Bronchus fibroblast of lung (primary cell): Measurements from ENCODE around the genes PRRC2A and C4A.

DNA sequence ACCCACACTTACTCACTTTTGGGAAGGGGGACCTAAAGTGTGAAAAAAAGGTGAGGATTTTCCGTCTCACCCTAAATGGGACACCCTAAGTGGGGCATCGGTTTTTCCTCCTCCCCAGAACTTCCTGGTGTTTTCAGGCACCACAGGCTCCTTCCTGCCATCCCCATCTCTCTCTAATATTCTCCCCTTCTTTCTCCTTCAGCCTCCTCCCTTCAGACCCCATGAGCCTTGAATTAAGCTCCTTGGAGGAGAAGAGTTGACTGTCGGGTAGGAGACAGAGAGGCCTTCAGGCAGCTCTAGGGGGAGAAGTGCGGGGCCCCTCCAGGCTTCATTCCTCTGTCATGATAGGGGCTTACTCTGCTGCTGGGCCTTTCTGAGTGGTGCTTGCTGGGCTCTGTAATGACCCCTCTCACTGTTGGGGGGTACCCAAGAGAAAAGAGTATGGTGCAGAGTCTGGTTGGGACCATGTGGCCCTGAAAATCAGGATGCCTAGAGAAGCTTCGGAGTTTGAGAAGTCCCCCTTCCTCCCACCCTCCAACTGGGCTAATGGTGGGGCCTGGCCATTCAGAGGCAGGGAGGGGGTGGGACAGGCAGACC, 2.3 kb downstream of the LTB start:
- RAMPAGE, long total RNA = no peak

DNA sequence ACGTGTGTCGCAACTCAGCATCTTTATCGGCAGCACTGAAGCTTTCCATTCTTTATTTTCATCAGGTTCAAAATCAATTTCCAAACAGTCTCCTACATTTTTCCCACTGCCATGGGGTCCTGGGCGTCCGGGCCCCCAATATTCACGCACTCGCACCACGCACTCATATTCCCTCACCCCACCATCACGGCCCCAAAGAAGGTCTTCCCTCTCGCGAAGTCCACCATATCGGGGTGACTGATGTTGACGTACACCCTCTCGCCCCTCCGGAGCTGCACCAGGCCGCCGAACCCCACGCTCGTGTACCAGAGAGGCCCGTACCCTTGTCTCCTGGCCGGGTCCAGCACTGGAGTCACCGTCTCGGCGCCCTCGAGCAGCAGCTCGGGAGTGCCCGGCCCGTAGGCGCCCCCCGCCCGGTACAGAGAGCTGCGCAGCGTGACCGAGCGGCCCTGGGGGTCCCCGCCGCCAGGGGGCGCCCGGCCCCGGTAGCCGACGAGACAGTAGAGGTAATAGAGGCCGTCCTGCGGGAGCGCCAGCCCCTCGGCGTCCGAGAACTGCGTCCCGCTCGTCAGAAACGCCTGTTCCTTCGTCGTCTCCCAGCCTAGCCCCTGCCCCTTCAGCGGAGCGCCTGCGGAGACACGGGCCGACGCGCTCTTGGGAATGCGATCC, 1.6 kb downstream of the LTB start:
- RAMPAGE, long total RNA = no peak

DNA sequence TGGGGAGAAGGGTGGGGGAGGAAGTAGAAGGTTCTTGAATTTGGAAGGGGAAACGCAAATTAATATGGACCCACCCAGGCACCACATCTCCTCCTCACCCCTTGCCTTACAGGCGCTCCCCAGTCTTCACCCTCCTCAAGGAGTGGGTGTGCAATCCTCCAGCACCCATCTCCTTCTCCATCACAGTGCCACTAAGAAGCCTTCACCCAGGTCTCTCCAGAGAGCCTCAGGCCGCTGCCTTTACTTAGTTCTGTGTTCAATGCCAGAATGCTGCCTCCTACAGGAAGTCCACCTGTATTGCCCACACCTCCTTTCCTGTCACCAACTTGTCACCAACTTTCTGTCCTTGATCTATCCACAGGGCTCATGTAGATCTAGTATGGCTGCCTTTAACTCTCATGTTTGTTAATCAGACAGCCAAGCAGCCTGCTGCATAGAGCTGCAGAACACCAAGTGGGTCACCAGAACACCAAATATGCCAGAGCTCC, 601 bp upstream of the LST1 start:
- RAMPAGE, long total RNA = no peak

DNA sequence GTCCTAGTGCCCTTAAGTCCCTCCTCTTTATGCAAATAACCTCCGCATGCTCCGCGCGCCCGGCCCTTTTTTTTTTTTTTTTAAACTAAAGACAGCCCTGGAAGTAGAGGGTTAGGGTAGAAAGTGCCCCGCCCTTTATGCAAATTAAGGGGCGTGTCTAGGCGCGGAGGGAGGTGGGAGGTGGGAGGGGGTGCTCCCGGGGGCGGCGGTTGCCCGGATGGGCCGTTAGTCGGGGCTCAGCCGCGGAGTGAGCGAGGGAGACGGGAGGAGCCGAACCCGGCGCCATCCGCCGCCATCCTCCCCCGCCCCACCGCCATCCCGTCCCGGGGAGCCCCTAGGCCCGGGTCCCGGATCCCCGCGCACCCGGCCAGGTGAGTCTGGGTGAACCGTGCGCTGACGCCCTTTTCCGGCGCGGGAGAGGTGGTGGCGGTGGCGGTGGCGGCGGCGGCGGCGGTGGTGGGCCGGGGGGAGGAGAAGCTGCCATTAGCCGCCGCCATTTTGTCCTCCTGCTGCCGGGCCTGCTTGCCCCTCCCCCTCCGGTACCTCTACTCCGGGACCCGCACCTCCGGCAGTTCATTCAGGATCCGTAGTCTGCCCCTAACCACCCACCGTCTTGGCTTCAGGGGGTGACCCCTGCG, at the start of gene PRRC2A:
TSS of gene PRRC2A (plus strand) at position 228 of the 638 bp plus-strand sequence.
- RAMPAGE, long total RNA = start-site peak on the plus strand centred at position 240 of the sequence, 106 bp wide, 955 and 568 reads in 2 replicates

GRCh38 chr6:31631629-31632107, 11.2 kb downstream of the PRRC2A start:
- RAMPAGE, long total RNA = no peak

DNA sequence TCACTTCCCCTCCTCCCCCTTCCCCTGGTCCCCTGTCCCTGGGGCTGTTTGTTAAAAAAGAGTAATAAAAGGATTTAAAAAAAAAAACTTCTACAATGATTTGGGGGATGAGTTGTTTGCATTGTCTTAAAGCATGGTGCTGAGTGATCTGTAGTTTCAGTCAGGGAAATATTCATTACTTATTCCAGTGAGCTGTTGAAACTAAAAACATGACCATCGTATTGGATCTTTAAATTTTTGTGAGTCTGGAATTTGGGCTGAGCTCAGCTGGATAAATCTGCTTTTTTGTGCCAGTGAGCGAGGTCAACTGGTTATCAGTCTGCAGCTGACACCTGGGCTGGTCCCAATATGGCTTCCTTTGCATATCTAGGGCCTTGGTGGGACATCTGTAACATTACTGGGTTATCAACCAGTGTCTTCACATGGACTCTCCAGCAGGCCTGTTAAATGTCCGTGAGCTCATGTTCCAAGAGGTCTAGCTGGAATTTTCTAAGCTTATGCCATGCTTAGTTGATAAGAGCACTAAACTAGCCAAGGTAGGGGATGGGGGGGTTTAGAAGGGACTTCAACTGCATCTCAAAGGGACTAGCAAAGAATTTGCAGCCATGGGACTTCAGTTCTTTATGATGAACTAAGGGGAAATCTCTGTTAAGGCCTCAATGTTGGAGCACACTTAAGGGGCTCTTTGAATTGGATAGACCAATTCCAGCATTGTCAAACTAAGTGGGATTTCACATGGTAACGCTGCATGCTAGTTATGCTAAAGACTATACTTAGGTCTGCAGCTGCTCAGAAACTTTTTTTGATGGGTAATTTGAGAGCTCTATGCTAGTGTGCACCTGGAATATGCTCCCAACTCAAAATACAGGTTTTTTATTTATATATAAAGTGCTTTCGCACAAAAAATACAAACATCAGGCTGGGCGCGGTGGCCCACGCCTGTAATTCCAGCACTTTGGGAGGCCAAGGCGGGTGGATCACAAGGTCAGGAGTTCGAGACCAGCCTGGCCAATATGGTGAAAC, 14.5 kb downstream of the BAG6 start:
- RAMPAGE, long total RNA = no peak

- RAMPAGE, long total RNA = no peak
These were observed 1.8 kb downstream of the C6orf47 start for GRCh38 chr6:31658482-31659408.

DNA sequence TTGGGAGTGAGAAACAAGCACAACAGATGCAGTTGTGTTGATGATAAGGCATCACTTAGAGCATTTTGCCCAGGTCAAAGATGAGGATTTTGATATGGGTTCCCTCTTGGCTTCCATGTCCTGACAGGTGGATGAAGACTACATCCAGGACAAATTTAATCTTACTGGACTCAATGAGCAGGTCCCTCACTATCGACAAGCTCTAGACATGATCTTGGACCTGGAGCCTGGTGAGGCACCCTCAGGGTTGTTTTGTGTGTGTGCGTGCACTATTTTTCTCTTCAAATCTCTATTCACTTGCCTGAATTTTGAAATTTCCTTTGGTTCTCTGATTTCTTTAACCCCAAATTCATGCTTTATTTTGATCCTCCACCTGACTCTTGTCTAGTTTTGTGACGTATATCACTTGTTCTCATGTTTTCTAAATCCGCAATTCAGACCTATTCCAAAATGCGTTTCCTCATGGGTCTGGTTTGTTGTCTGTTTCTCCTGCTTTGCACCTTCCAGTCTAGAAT, 1.9 kb downstream of the CSNK2B start:
- RAMPAGE, long total RNA = no peak

- RAMPAGE, long total RNA = no peak
These were observed 6.1 kb upstream of the LY6G5C start for GRCh38 chr6:31686902-31687486.

- RAMPAGE, long total RNA = no peak
These were observed 1.5 kb downstream of the VWA7 start for GRCh38 chr6:31775656-31776006.

- RAMPAGE, long total RNA = no peak
These were observed 468 bp downstream of the HSPA1L start for GRCh38 chr6:31814682-31814948.

GRCh38 chr6:31816852-31817903, 1.8 kb downstream of the HSPA1A start:
- RAMPAGE, long total RNA = no peak

GRCh38 chr6:31821250-31821606, 5.9 kb downstream of the HSPA1A start:
- RAMPAGE, long total RNA = no peak

GRCh38 chr6:31836760-31837778, 9.5 kb downstream of the HSPA1B start:
- RAMPAGE, long total RNA = no peak

GRCh38 chr6:31864470-31865203, 2.0 kb upstream of the NEU1 start:
- RAMPAGE, long total RNA = no peak

DNA sequence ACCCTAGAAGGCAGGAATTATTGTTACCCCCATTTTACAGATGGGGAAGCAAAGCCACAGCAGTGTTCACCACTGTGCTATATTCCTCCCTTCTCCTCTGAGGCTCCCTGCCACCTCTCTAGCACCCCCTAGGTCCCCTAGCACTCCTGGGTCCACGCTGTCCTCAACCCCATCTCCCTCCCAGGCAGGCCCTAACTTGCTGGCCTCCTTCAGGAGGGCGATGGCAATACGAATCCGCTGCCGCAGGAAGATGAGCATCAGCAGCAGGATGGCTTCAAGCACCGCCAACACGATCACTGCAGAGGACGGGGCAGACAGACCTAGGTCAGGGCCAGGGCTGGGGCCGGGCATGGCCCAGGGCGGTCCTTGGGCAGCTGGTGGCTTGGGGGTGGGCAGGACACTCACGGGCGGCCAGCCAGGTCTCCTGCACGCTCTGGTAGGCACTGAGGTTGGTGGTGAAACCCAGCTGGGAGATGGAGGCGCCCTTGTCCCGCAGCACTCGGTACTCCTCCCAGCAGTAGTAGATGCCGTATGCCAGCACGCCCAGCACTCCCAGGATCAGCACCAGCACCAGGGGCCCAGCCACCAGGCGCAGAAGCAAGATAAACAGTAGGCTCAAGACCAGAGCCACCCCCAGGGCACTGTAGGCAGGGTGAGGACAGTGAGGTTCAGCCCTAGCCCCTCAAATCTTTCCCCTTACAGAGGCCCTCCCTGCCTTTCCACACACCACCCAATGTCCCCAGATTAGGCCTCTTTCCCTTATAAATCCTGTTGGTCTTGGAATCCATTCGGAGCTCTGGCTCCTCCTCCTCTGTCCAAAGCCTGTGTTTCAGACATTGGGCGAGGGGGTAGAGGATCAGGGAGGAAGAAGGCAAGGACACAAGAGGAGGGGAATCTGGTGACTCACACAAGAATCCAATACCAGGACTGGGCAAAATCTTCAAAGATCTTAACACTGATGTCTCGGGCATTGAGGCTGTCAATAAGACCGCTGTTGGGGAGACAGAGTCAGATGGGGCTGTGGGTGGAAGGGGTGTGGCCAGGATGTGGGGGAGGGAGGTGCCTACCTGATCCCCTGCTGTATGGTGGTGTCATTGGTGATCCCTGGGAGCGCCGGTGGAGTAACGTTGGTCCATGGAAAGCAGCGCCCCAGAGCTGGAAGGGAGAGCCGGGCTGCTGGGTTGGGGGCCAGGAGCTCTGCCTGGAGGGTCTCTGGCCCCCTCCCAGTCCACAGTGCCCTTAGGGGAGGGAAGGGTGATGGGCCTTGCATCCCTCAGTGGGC, 7.9 kb downstream of the SLC44A4 start:
- RAMPAGE, long total RNA = no peak

DNA sequence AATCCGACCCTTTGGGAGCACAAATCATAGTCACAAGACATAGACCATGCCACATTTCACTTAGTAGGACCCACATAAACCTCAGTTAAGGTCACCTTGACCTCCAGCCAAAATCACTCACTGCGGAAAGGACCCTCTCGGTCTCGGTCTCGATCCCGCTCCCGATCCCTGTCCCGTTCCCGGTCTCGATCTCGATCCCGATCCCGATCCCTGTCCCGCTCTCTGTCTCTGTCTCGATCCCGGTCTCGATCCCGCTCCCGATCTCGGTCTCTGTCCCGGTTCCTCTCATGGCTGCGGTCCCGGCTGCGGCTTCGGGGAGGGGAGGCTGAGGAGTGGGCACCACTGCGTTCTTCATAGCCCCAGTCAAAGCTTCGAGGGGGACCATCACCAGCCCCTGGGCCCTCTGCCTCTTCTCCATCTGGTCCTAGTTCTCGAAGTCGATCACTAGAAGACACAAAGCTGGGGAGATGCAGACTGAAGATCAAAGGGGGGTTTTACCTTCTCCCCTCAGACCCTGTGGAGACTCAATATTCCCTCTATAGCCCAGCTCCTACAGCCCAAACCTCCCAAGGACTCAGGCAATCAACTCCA, 4.2 kb downstream of the NELFE start:
- RAMPAGE, long total RNA = no peak

- RAMPAGE, long total RNA = no peak
These were observed 868 bp downstream of the DXO start for GRCh38 chr6:31970932-31971607.

GRCh38 chr6:31981614-31982327, at the start of gene C4A:
Gene C4A, plus strand, starts transcription at chr6:31982057.
- RAMPAGE, long total RNA = no peak

DNA sequence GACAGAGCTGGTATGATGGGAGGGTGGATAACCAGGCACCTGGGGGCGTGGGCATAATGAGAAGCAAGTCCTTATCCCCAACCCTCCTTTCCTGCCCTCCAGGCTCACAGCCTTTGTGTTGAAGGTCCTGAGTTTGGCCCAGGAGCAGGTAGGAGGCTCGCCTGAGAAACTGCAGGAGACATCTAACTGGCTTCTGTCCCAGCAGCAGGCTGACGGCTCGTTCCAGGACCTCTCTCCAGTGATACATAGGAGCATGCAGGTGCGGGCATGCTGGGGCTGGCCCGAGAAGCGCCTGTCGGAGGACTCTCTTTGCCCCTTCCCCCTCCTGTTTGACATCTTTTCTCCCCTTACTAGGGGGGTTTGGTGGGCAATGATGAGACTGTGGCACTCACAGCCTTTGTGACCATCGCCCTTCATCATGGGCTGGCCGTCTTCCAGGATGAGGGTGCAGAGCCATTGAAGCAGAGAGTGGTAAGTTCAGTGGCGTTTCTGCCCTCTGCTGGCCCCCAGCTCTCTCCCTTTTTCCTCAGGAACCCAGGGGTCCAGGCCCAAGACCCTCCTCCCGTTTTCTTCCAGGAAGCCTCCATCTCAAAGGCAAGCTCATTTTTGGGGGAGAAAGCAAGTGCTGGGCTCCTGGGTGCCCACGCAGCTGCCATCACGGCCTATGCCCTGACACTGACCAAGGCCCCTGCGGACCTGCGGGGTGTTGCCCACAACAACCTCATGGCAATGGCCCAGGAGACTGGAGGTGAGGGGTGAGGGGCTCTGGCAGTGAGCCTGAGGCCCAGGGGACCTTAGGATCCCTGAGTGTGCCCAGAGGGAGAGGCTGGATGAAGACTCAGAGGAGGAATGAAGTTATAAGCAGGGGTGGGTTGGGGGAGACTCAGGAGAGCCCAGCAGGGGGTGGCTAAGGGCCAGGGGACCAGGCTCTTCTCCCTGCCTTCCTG, 9.4 kb upstream of the CYP21A2 start:
- RAMPAGE, long total RNA = no peak